T-cell (primary cell): ENCODE data around the gene ENGASE.

DNA sequence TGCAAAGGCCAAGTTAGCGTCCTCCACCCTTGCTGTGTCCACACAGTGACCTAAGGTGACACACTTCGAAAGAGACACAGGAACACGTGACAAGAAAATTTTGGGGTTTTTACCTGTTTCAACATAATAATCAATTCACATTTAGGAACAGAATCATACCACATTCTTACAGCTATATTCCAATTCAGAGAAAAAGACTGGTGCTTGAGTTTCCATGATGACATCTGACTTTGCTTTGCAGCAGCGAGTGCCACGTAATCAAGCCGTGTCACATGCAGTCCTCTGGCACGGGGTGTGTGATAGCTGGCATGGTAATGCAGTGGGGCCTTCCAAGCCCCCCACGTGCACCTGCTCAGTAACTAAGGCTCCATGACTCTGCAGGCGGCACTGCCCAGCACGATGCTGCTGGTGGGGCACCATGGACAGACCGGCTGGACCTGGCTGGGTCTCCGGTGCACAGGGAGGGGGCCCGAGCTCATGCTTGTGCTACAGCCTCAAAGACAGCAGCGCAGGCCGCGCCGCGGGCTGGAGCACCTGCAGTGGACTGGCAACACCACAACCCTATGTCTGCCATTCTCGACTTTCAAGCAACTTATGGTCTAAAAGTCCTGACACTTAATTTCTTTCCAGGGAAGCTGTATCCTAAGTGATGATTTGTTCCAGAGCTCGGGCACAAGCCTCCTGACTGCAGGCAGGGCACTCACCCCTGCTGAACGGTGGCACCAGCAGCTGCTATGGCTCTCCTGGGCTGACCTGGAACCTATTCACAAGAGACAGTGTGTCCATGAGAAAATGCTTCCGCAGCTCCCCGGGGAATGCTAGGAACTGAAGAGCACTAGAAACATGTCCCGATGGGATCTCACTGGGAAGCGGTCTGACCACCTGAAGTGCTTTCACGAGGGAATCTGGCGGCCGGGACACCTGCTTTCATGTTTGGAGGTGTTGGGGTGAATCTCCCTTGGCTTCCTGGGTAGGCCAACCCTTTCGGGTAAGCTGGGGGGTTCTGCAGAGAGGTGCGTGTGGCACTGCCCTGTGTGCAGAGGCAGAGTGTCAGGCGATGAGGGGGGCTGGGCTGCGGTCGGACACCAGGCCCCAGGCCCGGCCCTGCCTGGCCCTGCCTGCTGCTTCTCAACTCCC lies 99.5 kb upstream of the DNAH17 start:
- PRO-cap, 7 experiments = no peak in any of the 7 experiments

GRCh38 chr17:78692505-78693011 lies 89.5 kb downstream of the CYTH1 start:
- PRO-cap, 7 experiments = no peak in any of the 7 experiments

- PRO-cap, 7 experiments = no peak in any of the 7 experiments
Measured at GRCh38 chr17:78766854-78767286, 15.2 kb downstream of the CYTH1 start.

DNA sequence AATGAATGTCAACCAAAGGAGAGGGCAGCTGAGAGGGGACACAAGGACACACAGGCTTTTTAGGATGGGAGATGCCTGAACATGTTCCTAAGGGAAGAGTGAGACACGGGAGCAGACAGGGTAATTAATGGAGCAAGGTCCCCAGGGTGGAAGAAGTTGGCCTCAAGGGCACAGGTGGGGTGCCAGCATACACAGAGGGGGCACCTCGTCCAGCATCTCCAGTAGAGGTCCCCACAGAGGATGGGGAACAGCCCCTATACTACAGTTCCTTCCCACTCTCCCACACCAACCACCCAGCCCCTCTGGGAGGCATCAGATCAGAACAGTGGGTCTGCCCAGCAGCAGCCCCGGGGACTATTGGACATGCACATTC lies 10.1 kb upstream of the CYTH1 start:
- PRO-cap, 7 experiments = peak in 1 of 7 experiments; most common minus-strand start position 222 of the sequence (in 1)

GRCh38 chr17:78794830-78795476 lies 12.9 kb upstream of the CYTH1 start:
- PRO-cap, 7 experiments = peak in 1 of 7 experiments; most common minus-strand start chr17:78795117 (in 1)

- PRO-cap, 7 experiments = peak in 1 of 7 experiments; most common minus-strand start chr17:78825691 (in 1)
Measured at GRCh38 chr17:78825394-78825777, 15.2 kb downstream of the USP36 start.

GRCh38 chr17:78882910-78883601 lies 19.9 kb downstream of the CEP295NL start:
- PRO-cap, 7 experiments = no peak in any of the 7 experiments

- PRO-cap, 7 experiments = no peak in any of the 7 experiments
Measured at GRCh38 chr17:78935164-78935949, 10.2 kb upstream of the TIMP2 start.

GRCh38 chr17:78975076-78975663 lies 4.6 kb downstream of the LGALS3BP start:
- PRO-cap, 7 experiments = no peak in any of the 7 experiments

- PRO-cap, 7 experiments = no peak in any of the 7 experiments
Measured at GRCh38 chr17:78985850-78986498, 6.3 kb upstream of the LGALS3BP start.

GRCh38 chr17:79023135-79023527 lies 838 bp upstream of the C1QTNF1 start:
- PRO-cap, 7 experiments = no peak in any of the 7 experiments

- PRO-cap, 7 experiments = peak in 7 of 7 experiments; most common plus-strand start chr17:79074826 (in 4); most common minus-strand start chr17:79074689 (in 7)
Measured at GRCh38 chr17:79074505-79075229, at the start of gene ENGASE. TSS of gene ENGASE (plus strand) at chr17:79074824.

DNA sequence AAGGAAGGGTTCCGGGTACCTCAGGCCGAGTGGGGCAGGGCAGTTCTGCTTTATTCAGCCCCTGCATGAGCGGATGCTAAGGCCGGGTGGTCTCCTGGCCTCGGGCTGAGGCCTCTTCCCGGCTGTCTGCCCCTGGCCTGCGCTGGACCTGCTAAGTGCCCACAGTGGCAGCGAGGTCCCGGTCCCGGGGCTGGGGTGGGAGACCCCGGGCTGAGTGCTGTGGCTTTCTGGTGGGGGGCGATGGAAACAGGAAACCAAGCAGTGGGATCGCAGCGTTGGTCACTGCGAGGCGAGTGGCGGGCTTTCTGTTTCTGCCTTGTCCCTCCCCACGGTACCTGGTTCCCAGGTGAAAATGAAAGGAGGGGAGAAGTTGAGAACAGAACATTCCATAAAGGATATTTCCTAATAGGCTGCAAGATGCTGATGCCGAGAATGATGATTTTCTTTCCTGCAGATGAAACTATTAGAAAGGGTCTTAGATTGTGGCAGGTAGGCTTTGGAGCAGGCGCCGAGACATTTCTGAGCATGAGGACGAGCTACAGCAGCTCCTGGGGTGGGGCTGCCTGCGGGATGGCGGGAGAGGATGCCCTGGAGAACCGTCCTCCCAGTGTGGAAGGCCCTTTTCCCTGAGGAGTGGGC lies 11.8 kb downstream of the ENGASE start:
- PRO-cap, 7 experiments = no peak in any of the 7 experiments

DNA sequence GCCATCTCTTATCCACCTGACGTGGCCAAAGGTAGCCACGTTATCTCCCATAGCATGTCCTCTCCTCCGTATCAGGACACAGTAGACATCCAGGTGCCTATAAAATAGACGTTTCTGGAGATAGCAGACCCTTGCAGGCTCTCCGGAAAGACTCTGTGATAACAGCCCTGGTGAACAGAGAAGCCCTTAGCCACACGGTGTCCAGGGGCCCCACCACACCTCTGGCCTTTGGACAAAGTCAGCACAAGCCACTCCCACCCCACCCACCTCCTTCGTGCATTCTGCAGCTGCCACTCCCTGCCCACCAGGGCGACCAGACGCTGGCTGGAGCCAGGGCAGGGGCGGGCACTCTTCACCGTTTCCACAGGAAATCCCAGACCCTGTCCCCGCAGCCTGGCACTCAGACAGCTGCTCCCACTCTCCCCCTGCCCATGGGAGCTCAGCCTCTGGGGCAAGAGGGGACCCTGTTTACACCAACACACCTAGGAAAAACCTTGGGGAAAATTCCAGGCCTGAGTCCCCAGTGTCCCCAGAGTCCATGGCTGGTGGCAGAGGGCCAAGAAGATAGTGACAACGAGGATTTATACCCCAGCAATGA lies 15.4 kb upstream of the ENPP7 start:
- PRO-cap, 7 experiments = no peak in any of the 7 experiments

- PRO-cap, 7 experiments = peak in 7 of 7 experiments; most common minus-strand start chr17:79728724 (in 3)
Measured at GRCh38 chr17:79728569-79729069, 2.1 kb upstream of the ENPP7 start.

- PRO-cap, 7 experiments = no peak in any of the 7 experiments
Measured at GRCh38 chr17:79741877-79742369, 11.2 kb downstream of the ENPP7 start.

DNA sequence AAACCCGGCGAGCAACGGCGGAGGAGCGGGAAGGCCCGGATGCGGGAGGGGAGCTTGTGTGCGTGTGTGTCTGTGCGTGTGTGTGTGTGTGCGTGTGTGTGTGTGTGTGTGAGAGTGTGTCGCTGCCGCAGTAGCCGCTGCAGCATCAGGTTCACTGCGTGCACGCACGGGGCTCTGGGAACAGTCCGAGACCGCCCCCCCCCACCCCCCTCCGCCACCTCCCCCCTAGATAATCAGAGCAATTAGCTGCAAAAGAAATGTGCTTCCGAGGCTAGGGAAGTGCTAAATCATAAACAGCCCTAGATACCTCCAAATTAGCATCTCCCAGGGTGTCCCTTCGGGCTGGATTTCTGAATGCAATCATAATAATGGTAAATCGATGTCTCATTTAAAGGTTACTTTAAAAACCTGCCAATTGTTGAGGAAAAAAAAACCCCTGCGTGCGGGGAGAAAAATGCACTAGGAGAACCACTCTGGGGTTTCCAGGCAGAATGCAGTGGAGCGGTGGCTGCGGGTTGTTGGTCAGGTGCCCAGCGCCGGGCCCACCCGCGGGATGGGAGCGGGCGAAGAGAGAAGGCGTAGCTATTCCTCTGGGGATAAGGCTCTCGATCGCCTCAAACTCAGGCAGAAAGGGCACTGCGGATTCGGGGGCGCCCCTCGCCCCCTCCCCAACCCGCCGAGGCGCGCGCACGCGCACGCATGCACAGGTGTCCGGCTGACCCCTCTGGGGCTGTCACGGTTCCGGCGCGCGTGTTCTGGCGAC lies 13.9 kb upstream of the CBX8 start:
- PRO-cap, 7 experiments = no peak in any of the 7 experiments

- PRO-cap, 7 experiments = peak in 1 of 7 experiments; most common minus-strand start chr17:79834688 (in 1)
Measured at GRCh38 chr17:79834371-79835226, 4.6 kb downstream of the CBX4 start.

- PRO-cap, 7 experiments = peak in 7 of 7 experiments; most common plus-strand start chr17:79839038 (in 4); most common minus-strand start chr17:79839051 (in 4)
Measured at GRCh38 chr17:79838324-79839365, 595 bp downstream of the CBX4 start.

- PRO-cap, 7 experiments = no peak in any of the 7 experiments
Measured at GRCh38 chr17:79844761-79845580, 5.7 kb upstream of the CBX4 start.